ENCODE data around the genes MINAR2 and MEIKIN.

DNA sequence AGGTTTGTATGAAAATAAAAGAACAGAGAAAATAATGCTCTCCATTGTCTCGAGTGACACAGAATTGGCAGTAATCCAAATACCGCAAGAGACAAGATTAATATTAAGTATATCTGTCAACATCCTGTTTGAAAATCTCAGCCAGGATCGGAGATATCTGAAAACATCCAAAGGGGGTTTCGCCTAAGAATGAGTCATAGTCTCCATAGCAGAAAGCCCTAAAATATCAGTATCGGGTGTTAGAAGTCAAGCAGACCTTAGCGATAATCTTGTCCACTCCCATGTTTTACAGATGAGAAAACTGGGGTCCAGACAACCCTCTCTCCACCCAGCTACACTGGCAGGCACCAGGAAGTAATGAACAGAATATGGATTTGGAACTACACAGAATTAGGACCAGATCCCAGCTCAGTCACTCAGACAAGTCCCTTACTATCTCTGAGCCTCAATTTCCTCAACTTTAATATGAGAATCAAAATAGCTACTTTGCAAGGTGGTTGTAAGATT is 189.7 kb downstream of the CCDC192 start:
- RRBS: no CpG with 5 or more reads among the region's 6 CpGs

DNA sequence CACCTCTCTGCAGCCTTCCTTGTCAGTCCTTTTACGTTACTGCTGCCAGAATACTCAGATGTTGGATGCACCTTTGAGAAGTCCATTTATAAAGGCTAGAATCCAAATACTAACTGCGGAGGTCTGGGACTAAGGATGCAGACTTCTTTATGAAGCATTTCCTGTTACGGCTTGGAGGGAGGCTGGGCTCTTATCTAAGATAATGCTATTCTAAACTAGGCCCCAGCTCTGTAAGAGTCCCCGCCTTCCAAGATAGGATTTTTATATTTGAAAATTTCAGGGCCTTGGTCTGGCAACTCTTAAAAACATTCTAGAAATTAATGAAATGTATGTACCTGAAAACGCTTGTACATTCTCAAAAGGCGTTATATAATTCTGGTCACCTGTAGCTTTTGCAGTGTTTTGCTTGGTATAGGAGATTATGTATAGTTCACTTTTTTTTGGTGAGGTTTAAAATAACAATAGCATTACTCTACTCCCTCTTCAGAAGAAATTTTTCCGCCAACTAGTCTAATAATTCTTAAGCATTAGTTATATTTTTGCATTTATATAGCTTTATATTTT is 2.2 kb downstream of the ISOC1 start:
- RRBS: no CpG with 5 or more reads among the region's 7 CpGs

DNA sequence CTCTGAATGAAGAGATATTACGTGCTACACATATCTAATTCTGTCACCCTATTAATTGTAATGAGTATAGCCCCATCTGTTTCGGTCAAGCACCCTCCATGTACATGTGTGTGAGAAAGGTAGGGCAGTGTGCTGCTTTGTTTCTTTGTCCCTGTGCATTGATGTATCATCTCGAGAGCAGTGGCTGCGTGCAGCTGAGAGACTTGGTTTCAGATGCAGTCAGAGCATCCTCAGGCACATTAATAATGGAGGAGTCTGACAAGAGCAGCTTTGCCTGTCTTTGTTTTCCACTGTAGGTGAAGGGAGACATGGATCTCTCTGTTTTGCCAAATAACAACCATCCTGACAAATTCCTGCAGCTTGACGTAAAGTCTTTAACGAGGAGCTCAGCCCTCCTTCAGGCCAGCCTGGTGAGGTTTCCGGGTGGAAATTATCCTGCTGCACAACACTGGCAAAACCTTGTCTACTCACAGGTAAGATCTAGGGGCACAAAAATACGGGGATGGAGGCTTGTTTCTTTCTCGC is at the start of gene MINAR2:
TSS of gene MINAR2 (plus strand) at position 212 of the 525 bp plus-strand sequence.
- RRBS: no CpG with 5 or more reads among the region's 9 CpGs

DNA sequence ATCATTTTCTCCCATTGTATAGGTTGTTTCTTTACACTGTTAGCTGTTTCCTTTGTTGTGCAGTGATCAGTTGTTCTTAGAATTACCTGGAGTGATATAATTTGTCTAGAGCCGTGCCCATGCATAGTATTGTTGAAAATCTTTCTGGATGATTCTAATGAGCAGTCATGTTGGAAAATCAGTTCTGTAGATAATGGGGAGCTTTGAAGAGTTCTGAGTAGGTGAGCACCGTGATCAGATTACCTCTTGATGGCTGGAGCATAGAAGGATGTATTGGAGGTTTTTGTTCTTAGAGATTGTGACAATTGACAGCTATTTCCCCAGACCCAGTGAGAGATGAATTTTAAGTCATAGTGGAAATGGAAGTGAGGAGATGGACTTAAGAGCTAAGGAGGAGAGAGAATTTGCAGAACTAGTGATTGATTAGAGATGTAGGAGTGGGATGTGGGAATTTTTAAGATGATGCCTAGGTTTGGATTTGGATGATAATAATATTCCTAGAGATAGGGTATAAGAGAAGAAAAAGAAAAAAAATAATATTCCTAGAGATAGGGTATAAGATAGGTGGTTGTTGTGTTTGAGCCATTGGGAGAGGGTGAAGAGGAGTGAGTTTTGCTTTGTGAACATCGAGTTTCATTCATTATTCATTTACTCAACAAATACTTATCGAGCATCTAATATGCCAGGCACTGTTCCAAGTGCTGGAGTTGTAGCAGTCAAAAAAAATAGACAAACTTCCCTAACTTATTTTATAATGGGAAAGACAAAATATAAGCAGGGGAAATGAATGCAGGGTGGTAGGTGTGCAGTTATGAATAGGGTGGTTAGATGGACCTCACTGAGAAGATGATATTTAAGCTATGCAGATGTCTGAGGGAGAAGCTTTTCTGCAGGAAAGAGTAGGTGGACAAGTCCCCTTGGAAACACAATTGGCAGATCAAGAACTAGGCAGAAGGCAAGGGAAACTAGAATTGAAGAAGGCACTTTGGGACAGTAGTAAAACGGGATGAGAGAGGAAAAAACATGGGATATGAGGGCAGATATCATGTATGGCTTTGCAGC is 18.8 kb downstream of the CHSY3 start:
- RRBS: no CpG with 5 or more reads among the region's 5 CpGs

DNA sequence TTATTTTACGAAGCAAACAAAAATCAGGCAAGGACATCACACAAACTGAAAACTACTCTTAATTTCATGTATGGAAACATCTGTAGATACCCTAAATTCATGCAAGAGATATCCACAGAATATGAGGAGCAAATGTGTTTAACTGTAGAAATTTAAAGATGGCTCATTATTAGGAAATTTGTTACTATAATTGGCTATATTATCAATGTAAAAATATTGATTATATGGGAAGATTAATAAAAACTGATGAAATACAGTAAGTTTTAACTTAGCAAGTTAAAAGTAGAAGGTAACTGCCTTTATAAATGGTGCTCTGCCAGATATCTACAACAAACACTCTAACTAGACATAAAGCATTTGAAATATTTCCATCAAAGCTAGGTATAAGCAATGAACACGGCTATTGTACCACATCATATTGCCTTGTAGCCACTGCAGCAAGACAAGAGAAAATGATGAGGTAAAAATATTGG is 315.5 kb downstream of the CHSY3 start:
- RRBS: no CpG with 5 or more reads among the region's 2 CpGs

- RRBS: no CpG with 5 or more reads among the region's 4 CpGs
Observed at GRCh38 chr5:131163725-131164083, 1.4 kb downstream of the HINT1 start.

DNA sequence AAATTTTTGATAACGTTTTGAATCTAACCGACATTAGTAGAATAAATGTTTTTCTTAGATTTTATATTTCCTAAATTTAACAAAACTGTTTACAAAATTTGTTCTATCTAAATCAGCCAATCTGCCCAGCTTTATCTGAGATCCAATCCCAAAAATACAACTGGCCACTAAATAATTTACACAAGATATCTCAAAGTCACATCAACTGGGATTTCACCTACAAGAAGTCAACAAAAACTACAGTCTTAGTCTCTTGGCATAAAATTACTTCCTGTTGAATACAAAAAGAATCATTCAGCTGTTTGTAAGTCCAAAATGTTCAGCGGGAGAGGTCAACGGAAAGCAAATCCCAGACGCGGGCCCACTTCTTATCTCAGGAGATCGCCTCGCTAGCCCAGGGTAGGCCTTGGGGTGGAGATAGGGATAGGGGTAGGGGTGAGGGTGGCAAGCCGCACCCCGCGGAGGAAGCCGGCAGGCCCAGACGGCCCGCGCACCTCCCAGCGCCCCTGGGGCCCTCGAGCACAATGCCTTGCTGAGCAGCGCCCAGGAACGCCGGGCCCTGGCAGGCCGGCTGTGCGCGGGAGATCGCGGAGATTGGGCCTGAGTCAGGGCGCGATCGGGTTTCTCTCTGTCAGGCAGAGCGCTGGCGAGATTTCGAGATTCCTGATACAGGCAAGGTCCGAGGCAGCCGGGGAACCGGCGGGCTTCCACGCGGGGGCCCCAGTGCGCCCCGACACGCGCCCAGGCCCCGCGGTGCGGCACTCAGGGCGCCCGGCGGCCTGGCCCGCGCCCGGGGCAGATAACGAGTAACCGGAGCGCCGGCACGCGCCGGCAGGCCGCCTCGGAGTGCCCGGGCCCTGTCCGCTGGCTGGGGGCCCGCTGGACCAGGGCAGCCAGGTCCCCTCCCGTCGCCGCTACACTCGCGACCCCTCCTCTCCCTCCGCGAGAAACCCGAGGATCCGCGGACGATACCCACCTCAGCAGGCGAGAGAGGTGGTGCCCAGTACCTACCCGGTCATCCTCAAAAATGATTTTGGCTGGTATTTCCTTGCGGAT is 644 bp downstream of the HINT1 start:
- RRBS: 1% methylated on average over 20 of the region's 76 CpGs

- RRBS: no CpG with 5 or more reads among the region's 2 CpGs
Observed at GRCh38 chr5:131250684-131251144, 13.1 kb upstream of the CDC42SE2 start.

DNA sequence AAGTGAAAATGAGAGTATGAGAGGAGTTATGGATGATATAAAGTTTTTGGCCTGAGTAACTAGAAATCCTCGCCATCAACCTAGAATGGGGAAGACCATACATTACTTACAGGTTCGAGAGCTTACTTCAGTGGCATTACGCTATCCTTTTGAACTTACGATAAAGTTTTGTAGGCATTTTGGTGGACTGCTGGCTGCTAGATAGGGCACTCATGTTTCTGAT is 746 bp upstream of the CDC42SE2 start:
- RRBS: no CpG with 5 or more reads among the region's 4 CpGs

GRCh38 chr5:131379552-131380500 is 116.0 kb downstream of the CDC42SE2 start:
- RRBS: no CpG with 5 or more reads among the region's 11 CpGs

GRCh38 chr5:131548129-131548591 is 86.9 kb downstream of the RAPGEF6 start:
- RRBS: no CpG with 5 or more reads among the region's 2 CpGs

GRCh38 chr5:131646809-131647481 is 11.9 kb upstream of the RAPGEF6 start:
- RRBS: no CpG with 5 or more reads among the region's 4 CpGs

GRCh38 chr5:131688569-131689853 is 54.0 kb upstream of the RAPGEF6 start:
- RRBS: no CpG with 5 or more reads among the region's 5 CpGs

GRCh38 chr5:131713724-131714319 is 78.8 kb upstream of the RAPGEF6 start:
- RRBS: no CpG with 5 or more reads among the region's 4 CpGs

GRCh38 chr5:131728784-131729299 is 68.0 kb downstream of the FNIP1 start:
- RRBS: no CpG with 5 or more reads among the region's 5 CpGs

- RRBS: no CpG with 5 or more reads among the region's 1 CpG
Observed at GRCh38 chr5:131772602-131773382, 24.0 kb downstream of the FNIP1 start.

DNA sequence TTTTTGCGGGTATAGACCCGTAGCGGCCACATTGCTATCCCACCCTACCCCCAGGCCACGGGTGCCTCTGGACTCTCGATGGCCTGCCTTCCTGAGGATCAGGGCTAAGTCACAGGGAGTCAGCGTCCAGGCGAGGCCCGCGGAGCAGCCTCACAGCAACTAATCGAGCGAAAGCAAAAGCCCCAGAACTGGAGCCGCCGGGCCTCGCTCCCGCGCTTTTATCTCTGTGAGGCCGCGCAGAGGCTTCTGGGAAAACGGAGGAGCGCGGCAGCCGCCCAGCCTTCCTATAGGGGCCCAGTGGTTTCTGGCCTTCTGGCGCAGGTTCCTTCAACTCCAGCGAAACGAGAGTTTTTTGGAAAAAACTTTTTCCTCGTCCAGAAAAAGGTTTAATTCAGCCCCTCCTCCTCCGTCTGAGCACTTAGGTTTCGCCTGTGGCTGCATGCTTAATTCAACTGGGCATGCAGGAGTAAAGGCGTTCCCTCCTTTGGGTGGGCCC is at the start of gene MEIKIN:
TSS of gene MEIKIN (minus strand) at position 190 of the 496 bp plus-strand sequence.
- RRBS: no CpG with 5 or more reads among the region's 29 CpGs

- RRBS: no CpG with 5 or more reads among the region's 2 CpGs
Observed at GRCh38 chr5:132278290-132278857, 15.8 kb upstream of the SLC22A4 start.

- RRBS: no CpG with 5 or more reads among the region's 3 CpGs
Observed at GRCh38 chr5:132300603-132300883, 6.3 kb downstream of the SLC22A4 start.

DNA sequence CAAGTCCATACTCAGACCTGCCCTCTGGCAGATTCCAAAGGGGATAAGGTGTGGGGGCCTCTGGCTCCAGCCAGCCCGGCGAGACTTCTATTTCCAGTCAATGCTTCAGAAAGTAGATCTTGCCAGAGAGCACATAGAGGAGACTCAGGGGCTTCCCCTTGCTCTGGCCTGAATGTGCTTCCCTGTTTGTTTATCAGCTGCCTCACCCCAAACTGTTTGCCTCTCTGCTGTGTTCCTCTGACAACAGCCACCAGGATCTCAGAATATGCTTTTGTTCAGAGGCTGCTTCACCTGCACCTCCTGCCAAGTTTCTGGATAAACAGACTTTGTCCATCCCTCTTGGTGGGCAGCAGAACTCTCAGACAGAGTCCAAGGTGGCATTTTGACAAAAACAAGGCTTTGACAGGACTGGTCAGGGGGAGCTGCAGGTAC is 7.7 kb downstream of the SLC22A4 start:
- RRBS: no CpG with 5 or more reads among the region's 2 CpGs

All from epithelial cell of prostate (primary cell).